Diencephalon (tissue), 2 donors: ENCODE data around the gene WDR27.

DNA sequence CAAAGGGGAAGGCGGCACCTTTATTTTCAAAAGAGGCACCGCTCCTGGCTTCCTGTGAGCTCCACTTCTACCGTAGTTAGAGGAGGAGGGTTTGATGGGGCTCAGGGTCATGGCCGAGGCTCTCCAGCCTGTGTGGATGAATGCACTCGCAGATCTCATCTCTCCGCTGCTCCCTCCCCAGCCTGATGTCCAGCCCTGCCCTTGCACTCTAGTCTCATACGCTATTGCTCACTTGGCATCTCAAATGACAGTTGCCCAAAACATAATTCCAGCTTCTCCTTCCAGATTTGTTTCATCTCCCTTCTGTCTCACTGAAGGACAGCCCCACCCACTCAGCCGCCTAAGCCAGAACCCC is 22.9 kb upstream of the SMOC2 start:
- RAMPAGE, long total RNA = no peak

- RAMPAGE, long total RNA = no peak
Measured at GRCh38 chr6:168451067-168451324, 10.0 kb downstream of the SMOC2 start.

- RAMPAGE, long total RNA = no peak
Measured at GRCh38 chr6:168512834-168513163, 71.8 kb downstream of the SMOC2 start.

- RAMPAGE, long total RNA = no peak
Measured at GRCh38 chr6:168537031-168537395, 96.0 kb downstream of the SMOC2 start.

DNA sequence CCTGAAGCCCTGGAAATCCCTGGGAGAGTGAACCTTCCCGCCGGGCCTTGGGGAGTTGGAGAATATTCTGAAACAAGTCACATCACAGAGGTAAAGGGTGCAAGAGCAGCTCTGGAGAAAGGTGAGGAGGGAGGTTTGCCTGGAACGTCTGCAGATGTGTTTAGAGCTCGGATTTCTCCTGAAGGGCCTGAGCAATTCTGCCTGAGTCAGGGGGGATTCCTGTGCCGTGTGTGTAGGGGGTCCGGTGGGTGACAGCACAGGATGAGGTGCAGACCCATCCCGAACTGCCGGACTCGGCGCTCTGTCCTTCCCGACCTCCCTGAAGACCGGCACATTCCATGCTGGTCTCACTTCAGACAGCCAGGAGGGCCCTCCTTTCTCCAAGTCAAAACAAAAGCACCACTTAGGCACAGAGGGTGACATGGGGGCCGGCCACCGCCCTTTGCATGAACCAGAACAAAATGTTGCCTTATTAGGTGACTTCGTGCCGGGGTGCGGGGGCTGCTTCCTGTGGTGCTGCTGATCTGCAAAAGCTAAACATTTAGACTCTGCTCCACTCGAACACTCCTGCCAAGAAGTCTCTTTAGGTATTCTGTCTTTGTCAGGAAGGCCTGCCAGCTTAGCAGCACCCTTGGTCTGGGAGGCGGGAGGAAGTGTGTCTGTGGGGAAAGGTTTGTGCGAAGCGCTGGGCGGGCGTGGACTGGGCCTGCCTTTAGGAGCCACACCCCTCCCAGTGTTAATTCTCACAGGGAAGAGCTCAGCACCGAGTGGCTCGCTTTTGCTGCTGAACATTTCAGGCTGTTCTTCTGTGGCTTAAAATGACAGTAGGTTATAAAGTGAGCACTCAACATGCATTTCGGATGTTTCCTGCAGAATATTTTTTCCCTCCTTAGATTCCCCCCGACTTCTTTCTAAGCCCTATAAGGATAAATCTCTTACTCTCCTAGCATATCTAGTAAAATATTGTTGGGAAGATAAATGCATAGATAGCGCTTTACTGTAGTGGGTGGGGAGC is 133.8 kb downstream of the SMOC2 start:
- RAMPAGE, long total RNA = no peak

GRCh38 chr6:168905466-168906443 is 347.9 kb downstream of the THBS2 start:
- RAMPAGE, long total RNA = no peak

GRCh38 chr6:169074923-169075804 is 178.5 kb downstream of the THBS2 start:
- RAMPAGE, long total RNA = no peak

DNA sequence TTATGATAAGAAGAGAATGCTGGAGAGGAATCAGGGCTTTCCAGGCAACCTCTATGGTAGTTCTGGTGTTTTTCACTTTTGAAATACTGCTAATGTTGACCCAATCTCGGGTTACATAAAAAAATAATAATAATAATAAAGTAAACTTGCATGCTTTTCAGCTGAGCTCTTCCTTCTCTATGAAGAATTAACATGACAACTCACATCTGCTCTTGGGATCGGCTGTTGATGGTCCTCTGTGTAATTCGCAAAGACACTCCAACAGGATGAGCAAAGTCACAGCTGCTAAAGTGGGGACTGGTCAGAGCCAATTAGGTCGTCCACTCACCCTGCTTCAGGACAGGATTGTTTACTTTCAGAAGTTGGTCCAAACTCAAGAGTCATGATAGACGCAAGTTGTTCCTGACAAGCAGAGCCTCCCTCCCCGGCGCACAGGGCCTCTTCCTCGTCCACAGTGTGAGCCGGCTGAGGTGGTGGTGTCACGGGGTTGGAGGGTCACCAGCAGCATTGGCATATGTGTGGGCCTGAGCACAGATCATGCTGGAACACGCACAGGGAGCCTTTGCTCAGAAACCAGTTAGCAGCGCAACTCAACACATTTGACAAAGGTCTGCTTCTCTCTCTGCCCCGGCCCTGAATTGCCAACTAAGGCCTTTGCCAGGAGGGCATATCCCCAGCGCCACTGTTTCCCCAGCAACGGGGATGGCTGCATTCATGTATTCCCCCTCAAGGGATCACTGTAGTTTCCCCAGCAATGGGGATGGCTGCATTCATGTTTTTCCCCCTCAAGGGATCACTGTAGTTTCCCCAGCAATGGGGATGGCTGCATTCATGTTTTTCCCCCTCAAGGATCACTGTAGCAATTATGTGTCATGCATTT is 111.9 kb downstream of the THBS2 start:
- RAMPAGE, long total RNA = no peak

GRCh38 chr6:169224099-169224918 is 29.3 kb downstream of the THBS2 start:
- RAMPAGE, long total RNA = no peak

- RAMPAGE, long total RNA = no peak
Measured at GRCh38 chr6:169224944-169225725, 28.5 kb downstream of the THBS2 start.

DNA sequence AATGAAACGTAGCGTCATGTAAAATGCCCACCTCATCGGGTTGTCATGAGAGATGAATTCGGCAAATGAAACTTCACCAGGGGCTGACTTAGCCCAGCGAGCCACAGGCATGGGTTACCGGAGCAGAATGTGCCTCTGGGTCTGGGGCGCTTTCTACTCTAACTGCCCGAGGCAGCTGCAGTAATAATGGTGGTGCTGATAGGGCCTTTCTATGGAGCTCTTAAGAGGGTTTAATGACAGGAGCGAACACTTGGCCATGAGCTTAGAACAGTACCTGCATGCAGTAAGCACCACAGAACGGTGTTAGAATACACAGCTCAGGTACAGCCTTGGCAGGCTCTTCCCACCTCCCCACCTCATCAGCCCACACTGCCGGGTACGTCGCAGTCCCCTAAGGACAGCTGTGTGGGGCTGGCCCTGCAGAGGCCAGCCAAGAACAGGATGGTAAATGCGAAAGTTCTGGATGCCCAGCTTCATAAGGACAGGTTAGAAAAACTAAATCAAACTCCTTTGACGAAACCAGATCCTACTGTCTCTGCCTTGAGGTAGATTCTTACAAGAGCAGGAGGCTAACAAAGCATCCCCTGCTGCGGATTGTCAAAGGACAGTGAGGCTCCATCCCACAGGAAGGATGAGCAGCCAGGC is 1.5 kb downstream of the THBS2 start:
- RAMPAGE, long total RNA = no peak

- RAMPAGE, long total RNA = no peak
Measured at GRCh38 chr6:169320160-169320525, 66.5 kb upstream of the THBS2 start.

DNA sequence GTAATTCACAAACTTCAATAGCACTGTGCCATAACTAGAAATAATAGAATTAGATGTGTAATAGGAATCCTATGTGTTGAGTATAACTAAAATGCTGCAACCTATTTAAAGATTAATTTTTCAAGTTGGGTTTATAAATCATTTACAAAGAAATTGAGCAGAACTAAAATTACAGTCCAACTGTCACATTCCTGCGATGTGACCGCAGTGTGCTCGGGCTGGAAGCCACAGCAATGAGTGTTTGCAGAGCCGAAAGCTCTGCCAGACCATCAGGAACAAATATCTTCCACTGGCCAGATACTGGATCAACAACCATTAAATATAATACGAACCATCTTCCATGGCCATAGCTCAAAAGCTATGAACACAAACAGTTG is 172.0 kb downstream of the WDR27 start:
- RAMPAGE, long total RNA = no peak

GRCh38 chr6:169701205-169701855 is 499 bp downstream of the WDR27 start:
- RAMPAGE, long total RNA = no peak

DNA sequence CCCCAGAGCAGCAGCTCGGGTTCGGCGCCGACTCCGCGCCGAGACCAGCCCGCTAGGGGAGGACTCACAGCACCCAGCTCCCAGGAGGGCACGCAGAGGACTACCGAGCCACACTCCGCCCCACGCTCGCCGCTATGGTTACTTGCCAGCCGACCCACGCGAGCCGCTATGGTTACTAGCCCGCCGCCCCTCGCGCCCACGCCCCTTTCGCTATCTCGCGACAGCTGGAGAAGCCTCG is at the start of gene WDR27:
Gene WDR27 (minus strand): TSS at position 174 of the 238 bp plus-strand sequence.
- RAMPAGE, long total RNA = no peak

DNA sequence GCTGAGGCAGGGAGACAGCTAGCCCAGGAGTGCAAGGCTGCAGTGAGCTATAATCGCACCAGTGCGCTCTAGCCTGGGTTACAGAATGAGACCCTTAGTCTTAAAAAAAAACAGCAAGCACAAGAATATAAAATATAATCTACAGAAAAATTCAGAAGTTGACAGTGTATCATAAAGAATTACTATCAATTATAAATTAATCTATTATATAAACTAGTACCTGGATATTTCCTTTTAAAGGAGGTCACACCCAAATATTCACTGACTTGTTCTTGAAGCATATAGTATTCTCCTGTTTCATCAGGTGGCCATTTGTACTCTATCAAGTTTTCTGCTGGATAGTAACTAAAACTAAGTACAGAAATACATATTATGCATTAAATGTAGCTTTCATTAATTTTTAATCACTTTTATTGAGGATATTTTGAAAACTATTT is 5.7 kb downstream of the PHF10 start:
- RAMPAGE, long total RNA = no peak

DNA sequence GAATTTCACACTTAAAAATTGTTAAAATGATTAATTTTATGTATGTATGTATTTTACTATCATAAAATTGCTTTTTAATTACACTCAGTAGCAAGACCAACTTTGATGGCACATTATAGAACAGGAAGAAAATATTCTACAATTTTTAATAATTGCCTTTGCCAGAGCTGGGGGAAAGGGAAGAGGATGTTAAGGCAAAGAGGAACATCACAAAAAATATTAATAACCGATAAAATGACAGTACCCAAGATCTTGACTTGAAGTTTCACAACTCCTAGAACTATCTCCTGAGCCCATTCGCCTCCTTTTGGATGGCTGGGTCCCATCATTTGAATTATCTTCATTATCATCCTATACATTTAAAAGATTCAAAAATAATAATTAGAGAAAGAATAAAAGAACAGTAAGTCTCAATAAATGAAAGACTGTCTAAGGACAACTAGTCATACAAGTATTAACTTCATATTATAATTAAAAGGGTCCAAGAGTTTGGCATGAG is 3.5 kb downstream of the PHF10 start:
- RAMPAGE, long total RNA = no peak

- RAMPAGE, long total RNA = no peak
Measured at GRCh38 chr6:170048546-170049258, 242.2 kb downstream of the DLL1 start.

GRCh38 chr6:170137157-170138147 is 153.4 kb downstream of the DLL1 start:
- RAMPAGE, long total RNA = no peak

- RAMPAGE, long total RNA = no peak
Measured at GRCh38 chr6:170159632-170160771, 130.9 kb downstream of the DLL1 start.